Occipital lobe (tissue), 2 donors: ENCODE results near the gene MTNR1B.

DNA sequence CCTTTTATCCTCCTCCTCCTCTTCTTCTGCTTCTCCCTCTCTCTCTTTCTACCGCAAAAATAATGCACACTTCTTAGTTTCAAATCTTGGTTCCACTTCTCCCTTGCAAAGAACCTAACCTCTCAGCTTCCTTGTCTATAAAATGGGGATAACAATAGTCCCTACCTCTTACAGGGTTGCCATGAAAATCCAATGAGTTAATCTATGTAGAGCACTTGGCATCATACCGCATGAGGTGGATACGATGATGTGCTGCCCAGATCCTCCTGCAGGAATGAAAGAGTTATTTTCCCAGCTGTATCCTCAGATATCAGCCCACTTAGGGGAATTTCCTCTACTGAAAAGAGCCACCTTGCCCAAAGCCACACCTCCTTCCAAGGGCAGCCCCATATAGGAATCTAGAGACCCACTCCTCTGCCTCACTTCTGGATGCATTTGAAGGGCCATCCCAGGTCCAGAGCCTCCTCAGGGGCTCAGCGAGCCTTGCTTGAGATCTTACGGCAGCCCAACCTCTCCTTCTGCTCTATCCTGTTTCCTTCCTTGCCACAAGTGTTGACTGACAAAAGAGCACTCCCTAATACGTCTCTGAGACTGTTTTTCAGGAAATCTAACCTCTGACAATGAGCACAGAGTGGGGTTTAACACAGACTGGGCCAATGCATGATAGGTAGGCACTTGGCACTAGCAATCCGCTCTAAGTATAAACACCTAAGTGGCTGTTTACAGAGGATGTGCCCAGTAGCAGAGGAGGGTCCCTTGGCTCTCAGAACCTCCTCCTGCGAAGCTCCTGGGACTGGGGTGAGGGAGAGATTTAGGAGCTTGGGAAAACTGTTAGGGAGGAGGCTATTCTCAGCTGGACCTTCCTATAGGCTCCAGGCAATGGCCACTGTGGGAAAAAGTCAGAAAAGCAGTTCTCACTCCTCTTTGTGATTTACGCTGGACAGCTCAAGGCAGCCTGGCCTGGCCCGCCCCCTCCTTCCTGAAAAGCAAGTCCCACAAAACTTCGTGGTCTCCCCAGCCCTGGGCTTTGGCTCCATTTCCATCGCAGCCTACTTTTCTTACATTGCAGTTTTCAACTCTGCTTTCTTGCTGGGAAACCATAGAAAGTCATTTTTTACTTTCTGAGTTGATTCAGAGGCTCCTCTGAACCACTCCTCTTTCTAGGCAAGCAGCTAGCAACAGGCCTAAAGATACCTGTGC is 128.7 kb downstream of the CCDC81 start:
- RAMPAGE, long total RNA: no peak

DNA sequence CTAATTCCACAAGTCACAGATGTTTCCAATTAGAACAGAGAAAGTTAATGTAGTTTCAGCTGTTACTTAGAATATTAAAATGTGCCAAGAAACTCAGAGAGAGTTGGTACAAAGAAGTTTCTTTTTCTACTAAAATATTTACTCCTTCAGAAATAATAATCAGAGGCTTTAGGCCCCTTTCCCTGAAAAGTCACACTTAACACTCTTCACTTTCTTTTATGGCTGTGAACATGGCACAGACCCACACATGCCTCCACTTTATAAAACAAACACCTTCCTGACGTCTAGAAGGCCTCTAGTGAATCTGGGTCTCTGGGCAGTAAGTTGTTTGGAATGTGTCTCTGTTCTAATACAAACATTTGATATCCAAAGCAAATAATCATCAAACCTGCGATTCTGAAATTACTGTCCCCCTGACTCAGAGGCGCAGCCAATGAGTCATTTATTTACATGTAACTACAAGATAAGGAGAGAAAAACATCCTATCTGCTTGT is 149.2 kb downstream of the CCDC81 start:
- RAMPAGE, long total RNA: no peak

DNA sequence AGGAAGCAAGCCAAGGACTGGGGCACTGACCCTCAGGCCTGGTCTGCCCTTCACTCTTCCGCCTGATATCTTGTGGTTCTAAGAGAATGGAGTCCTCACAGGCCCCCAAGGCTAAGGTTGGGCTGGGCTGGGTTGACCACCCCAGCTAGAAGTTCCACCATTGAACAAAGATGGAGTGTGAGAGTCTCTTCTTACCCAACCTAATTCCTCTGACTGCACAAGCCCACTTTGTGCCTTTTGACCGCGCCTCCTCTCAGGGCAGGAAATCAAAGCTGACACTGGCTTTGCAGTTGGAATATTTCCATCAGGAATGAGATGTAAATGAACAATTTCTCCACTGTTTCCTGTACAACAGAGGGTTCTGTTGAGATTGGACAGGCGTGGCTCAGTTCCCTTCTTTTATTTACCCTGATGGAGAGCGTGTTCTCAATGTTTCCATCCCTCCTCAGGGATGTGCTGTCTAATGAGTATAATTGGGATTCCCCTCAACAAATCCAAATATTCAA is 59.2 kb upstream of the PRSS23 start:
- RAMPAGE, long total RNA: no peak

DNA sequence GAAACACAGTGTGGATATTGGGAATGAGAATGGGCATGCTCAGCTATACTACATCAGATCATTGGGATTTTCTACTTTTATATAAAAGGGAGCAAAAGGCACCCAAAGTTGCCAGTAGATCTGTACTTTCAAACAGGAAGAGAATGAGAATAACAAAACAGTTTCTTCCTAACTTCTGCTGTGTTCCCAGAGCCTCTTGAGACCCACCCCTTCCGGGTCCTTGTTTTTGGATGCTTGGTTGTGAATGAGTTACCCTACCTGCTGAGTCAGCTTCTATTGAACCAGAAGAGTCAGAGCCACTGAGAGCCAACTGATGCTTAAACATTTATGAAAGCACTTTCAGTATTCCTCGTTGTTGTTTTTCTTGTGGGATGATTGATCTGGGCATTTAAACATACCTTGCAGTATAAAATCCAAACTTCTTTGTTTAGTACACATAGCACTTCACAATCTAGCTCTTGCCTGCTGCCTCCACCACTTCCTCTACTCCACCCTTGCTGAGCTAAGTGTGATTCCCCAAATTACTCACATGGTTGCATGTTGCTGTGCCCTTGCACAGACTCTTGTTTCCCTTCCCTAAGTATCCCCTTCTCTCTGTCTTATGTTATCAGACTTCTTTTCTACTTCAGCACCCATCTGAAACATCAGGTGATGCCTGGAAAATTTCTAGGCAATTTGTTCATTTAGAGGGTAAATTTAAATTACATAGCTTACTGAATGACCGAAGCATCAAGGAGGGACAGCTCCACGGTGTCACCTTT is 5.6 kb downstream of the PRSS23 start:
- RAMPAGE, long total RNA: no peak

- RAMPAGE, long total RNA: no peak
Measured at GRCh38 chr11:86949238-86950267, 5.6 kb downstream of the FZD4 start.

DNA sequence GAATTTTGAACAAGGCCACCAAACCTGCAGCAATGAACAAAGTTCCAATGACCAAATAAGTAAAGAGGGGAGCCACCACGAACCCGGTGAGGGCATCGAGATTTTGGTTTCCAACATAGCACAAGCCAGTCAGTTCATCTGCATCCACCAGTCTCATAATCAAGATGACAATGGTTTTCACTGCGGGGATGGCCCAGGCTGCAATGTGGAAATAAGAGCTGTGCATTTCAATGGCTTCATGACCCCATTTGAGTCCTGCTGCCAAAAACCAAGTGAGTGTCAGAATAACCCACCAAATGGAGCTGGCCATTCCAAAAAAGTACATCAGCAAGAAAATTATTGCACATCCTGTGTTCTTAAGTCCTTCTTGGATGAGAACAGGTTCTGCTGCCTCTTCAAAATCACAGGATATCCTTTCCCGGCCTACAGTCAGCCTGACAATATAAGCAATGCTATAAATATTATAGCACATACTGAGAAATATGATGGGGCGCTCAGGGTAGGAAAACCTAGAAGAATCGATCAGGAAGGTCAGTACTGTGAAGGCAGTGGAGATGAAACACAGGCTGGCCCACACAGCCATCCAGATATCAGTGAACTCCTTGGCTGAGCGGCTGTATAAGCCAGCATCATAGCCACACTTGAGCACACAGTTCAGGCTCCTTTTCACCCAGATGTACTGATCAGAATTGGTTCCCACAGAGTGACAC is 3.5 kb downstream of the FZD4 start:
- RAMPAGE, long total RNA: no peak

DNA sequence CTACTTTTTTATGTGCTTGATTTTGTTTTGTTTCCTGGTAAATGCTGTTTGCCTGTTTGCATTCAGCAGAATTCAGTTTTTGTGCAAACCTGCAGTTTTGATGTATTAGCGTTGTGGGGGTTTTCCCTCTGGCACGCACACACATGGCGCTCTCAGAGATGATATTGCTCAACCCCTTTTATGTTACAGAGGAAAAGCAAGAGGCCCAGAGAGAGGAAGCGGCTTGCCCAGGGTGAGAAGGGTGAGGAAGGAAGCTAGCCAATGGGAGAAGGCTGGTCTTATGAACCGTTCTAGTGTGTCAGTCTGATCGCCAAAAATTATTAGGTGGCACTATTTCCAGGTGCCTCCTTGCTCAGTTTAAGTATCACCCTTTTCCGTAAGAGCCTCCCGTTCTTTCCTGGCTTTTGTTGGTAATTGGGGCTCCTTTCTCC is 785 bp upstream of the CTSC start:
- RAMPAGE, long total RNA: no peak

DNA sequence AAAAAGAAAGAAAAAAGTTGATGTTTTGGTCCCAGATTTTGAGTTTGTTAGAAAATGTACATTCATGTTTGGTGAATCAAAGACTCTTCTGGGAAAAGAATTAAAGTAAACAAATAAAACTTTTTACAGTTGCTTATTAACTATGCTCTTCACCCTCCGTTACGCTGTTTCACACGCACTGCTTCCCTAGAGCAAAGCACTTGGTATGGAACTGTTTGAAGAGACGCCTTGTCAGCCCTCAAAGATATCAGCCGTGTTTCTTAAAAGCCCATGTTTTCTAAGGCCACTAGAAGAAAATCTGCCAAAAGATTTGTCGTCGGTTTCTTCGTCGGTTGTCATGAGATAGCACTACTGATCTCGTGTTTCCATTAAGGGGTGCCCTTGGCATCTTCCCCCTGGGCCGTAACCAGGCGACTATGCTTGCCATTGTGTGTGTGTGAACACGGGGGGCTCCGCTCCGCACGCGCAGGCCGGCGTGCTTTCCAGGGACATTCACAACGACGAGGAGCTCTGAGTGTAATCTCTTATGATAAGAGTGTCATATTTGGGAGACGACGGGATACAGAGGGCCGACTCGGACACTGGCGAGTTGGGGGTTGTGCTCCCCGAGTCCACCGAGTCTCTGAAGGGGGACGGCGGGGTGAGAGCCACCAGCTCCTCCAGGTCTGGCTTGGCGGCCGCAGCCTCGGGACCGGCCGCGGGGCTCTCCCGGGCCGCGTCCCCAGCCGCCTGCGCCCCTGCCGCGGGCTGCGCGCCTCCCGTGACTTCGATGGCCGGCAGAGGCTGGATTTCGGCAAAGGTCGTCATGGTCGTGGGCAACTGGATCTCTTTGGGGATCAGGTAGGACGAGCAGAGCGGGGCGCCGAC is 170.8 kb upstream of the CTSC start:
- RAMPAGE, long total RNA: no peak

GRCh38 chr11:90095309-90095854 is 9.6 kb downstream of the UBTFL1 start:
- RAMPAGE, long total RNA: no peak

GRCh38 chr11:92765733-92766637 is 203.5 kb upstream of the MTNR1B start:
- RAMPAGE, long total RNA: no peak

DNA sequence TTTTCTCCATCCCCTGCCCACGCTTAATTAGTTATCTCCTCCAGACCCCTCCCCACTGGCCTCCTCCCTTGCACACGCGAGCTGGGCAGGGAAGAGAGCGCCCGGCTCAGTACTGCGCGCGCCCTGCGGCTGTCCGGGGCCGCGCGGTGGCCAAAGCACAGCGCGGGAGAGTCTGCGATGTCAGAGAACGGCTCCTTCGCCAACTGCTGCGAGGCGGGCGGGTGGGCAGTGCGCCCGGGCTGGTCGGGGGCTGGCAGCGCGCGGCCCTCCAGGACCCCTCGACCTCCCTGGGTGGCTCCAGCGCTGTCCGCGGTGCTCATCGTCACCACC is at the start of gene MTNR1B:
TSS of gene MTNR1B (plus strand) at position 103 of the 330 bp plus-strand sequence.
- RAMPAGE, long total RNA: no peak

DNA sequence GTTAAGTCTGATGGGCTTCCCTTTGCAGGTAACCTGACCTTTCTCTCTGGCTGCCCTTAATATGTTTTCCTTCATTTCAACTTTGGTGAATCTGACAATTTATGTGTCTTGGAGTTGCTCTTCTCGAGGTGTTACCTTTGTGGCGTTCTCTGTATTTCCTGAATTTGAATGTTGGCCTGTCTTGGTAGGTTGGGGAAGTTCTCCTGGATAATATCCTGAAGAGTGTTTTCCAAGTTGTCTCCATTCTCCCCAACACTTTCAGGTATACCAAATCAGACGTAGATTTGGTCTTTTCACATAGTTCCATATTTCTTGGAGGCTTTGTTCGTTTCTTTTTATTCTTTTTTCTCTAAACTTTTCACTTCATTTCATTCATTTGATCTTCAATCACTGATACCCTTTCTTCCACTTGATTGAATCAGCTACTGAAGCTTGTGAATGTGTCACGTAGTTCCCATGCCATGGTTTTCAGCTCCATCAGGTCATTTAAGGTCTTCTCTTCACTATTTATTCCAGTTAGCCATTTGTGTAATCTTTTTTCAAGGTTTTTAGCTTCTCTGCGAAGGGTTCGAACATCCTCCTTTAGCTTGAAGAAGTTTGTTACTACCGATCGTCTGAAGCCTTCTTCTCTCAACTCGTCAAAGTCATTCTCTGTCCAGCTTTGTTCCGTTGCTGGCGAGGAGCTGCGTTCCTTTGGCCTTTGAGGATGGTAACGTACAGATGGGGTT is 20.8 kb downstream of the SLC36A4 start:
- RAMPAGE, long total RNA: no peak

DNA sequence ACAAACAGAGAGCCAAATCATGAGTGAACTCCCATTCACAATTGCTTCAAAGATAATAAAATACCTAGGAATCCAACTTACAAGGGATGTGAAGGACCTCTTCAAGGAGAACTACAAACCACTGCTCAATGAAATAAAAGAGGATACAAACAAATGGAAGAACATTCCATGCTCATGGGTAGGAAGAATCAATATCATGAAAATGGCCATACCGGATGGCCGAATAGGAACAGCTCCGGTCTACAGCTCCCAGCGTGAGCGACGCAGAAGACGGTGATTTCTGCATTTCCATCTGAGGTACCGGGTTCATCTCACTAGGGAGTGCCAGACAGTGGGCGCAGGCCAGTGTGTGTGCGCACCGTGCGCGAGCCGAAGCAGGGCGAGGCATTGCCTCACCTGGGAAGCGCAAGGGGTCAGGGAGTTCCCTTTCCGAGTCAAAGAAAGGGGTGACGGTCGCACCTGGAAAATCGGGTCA is 90.3 kb downstream of the DEUP1 start:
- RAMPAGE, long total RNA: no peak

DNA sequence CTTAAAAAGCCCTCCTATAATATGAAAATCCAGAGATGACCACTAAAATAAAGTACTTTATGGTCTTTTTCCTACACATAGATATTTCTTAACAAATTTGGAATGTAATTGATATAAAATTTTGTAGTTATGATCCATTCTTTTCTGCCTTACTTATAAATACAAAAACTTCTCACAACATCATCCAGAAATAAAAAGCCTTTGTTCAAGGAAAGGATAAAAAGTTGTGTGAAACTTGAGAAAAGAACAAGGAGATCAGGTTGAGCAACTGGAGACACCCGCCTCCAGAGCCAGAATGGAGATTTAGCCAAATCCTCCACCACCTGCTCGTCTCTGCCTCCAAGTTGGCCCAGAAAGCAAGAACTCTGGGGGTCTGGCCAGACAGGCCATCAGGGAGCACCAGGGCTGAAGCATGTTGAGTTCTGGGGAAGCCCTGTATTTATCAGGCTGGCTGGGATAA is 15.0 kb downstream of the SMCO4 start:
- RAMPAGE, long total RNA: no peak

DNA sequence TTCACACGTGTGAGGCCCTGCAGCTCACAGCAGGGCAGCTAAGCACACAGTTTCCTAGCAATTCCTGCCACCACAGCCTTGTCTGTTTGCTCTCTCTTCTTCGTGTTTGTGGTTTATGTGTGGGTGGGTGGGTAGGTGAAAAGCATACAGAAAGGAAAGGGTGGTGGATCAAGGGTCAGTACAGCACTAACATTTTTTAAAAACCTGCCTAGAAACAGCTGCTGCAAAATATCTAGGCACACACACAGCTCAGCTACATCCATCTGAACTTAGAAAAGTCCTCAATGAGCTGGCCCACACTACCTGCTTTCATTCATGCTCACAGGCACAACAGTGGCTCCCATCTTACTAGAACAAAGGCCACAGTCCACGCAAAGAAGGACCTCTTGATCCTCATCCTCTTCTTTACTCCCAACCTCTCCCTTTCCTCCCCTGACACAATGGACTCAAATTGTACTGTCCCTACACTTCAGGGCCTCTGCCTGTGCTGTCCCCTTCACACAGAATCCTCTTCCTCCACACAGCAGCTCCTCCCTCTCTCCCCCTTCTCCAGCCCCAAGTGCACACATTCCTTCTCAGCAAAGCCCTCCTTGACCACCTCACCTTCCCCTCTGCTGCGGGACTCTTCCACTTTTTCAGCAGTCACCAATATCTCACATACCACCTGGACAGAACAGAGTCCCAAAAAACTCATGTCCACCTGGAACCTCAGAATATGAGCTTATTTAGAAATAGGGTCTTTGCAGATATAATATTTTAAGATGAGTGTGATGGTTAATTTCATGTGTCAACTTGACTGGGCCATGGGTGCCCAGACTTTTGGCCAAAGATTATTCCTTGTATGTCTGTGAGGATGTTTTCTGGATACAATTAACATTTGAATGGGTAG is 12.7 kb downstream of the SMCO4 start:
- RAMPAGE, long total RNA: no peak

DNA sequence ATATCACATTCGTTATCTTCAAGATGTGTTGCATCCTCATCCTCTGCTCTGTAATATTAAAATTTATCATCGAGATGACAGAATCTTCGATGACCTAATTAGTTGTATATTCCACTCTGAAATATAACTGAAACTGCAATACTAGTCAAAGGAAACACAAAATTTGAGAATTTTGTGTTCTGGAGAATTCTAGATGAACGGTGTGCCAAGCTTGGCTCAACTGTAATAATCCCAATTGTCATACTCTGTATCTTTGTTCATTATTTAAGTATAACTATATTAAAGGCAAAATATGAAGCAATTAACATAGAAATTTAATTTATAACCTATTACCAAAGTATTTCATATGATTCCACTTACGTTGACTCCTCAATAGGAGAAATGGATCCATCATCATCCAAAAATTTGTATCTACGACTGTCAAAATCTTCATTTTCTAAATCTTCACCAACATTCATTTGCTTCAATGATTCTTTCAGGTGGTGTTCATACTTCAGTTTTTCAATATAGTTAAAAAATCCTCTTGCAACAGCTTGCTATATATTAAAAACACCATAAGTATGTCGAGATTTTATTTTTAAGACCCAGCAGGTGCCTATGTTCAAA is 4.5 kb downstream of the TAF1D start:
- RAMPAGE, long total RNA: no peak

DNA sequence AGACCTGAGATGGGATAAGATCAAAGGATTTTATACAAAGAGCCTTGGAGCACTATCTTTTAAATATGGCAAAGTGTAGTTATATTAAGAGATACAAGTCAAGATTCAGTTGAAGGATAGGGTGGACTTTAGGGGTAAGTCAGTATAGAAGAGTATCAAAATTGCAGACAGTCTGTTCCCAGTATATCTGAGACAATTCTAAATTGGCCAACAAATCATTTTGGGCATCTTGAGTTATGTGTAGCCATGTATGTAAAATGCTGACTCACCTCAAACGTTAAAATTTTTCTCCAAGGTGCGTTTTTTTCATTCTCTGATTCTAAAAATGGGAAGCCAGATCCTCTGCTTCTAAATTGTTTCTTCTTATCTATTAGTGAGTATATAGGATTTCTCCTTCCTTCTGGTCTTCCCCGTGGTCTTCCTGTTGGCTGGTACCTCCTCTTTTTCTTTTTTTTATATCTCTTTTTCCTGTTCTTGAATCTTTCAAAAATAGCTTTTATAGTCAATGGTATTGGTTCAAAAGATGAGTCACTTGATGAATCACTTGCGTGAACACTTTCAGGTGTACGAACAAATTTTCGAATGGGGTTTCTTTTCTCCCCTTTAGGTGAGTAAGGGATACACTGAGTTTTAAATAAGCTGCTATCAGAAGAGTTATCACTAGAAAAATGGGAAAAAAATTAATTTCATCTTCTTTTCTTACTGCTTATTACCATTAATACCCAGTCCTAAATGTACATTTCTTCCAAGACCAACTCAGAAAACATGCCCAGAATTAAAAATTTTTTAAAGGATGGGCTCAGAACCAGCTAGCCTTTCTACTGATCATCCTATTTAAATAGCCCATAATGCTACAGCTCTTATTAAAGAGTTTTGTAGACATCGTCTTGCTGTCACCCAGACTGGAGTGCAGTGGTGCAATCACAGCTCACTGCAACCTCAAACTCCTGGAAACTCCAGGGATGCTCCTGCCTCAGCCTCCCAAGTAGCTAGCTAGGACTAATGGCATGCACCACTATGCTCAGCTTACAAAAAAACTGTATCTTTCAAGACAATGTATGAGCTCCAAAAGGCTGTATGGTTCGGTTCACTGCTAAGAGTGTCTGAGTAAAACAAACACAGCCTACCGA is 3.1 kb downstream of the TAF1D start:
- RAMPAGE, long total RNA: no peak

DNA sequence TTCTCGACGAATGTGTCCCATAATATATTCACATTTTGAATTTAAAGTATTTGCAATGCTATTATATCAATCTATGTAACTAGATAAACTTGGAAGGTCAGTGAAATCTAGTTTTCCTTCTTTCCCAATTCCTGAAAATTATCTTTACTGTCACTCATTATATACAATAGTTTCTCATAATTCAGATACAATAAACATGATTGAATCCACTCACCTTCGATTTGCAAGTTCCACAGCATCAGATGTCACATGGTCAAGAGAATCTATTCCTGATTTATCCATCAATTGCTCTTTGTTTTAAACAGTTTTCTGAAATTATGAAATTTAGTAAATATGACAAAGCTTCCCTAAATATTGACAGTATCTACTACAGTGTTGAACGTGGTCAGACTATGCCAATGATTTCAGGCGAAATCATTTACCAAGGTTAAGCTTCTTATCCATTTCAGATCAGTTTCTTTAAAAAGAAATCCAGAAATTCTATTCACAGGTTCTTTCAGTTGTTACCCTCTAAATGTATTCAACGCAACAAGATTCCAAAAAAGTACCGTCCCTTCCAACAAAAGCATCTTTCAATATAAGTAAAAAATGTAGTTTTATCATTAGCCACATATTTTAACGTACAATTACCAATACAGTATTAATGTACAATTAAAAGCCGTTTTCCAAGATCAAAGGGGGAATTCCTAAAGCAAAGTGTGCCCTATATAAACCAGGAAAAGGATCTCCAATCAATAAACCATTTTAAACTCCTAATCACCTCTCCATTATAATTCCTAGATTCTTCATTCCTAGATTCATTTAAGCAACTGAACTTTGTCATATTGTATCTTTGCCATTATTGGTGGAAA is 2.0 kb downstream of the TAF1D start:
- RAMPAGE, long total RNA: no peak

DNA sequence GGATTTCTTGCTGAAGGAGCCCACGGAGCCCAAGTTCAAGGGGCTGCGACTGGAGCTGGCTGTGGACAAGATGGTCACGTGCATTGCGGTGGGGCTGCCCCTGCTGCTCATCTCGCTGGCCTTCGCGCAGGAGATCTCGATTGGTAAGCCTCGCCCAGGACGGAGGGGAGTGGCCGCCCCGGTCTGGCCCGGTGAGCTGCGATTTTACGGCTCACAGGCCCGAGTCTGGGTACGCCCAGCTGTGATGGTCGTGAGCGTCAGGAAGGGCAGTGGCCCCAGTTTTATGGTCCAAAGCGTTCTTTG is 661 bp downstream of the PANX1 start:
- RAMPAGE, long total RNA: no peak

- RAMPAGE, long total RNA: no peak
Measured at GRCh38 chr11:94183165-94184365, 54.9 kb downstream of the PANX1 start.